AG09309 (cell line): ENCODE results near the gene ACVR1.

- RRBS, result 81% methylated on average over 3 of the region's 15 CpGs
Measured at GRCh38 chr2:157415542-157416359, 28.1 kb downstream of the CYTIP start.

- RRBS, result no CpG with 5 or more reads among the region's 7 CpGs
Measured at GRCh38 chr2:157440492-157441406, 3.1 kb downstream of the CYTIP start.

DNA sequence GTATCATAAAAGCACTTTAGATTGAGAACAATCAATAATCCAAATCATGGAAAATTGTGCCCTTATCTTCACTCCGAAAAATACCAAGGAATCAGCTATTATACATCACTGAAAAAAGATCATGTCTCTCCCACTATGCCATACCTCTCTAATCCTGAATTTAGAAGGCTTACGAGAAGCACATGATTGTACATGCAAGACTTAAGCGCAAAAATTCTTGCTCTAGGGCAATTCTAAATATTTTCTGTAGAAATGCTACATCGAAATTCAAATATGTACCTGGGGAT, 1.3 kb downstream of the CYTIP start:
- RRBS, result no CpG with 5 or more reads among the region's 4 CpGs

GRCh38 chr2:157747991-157748632, 119.4 kb upstream of the ACVR1C start:
- RRBS, result no CpG with 5 or more reads among the region's 5 CpGs

GRCh38 chr2:157790631-157791289, 85.4 kb downstream of the ACVR1 start:
- RRBS, result no CpG with 5 or more reads among the region's 8 CpGs

GRCh38 chr2:157831192-157831619, 44.9 kb downstream of the ACVR1 start:
- RRBS, result no CpG with 5 or more reads among the region's 2 CpGs

DNA sequence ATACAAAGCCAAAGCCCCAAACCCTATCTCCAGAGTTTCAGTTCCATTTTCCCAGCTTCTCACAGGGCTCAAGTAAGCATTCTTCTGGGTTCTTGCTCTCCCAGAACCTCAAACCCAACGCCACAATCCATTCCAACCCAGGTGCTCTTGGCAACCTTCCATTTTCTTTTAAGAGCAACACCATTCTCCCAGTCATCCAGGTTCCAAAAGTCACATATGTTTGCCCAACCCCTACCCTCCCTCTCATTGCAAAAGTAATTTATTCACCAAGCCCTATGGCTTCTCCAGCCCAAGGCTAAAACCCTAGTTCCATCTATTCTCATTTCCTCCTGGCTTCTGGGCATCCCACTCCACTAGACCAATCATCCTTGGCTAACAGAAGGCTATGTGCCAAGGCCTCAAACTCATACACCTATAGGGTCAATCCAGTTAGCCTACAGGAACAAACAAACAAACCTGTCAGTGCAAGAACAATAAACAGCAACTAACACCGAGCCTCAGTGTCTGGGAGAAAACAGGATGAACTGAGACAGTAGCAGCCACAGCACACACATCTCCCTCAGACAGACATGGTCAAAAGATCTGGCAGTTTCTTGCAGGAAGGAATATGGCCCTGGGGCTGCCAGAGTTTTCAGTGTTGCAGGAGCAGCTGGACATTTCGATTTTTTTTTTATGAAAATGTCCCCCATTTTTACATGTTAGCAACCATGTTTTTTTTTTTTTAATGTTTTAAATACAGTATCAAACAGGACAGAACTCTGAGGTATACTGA, 9.0 kb downstream of the ACVR1 start:
- RRBS, result no CpG with 5 or more reads among the region's 3 CpGs

GRCh38 chr2:157874583-157875331, 1.4 kb downstream of the ACVR1 start:
- RRBS, result no CpG with 5 or more reads among the region's 13 CpGs

GRCh38 chr2:157875576-157876498, at the start of gene ACVR1:
Gene ACVR1, minus strand, starts transcription at chr2:157876330.
- RRBS, result 3% methylated on average over 49 of the region's 99 CpGs

- RRBS, result no CpG with 5 or more reads among the region's 2 CpGs
Measured at GRCh38 chr2:158042987-158043628, 58.6 kb upstream of the UPP2 start.

- RRBS, result no CpG with 5 or more reads among the region's 5 CpGs
Measured at GRCh38 chr2:158113592-158114077, 12.0 kb downstream of the UPP2 start.

DNA sequence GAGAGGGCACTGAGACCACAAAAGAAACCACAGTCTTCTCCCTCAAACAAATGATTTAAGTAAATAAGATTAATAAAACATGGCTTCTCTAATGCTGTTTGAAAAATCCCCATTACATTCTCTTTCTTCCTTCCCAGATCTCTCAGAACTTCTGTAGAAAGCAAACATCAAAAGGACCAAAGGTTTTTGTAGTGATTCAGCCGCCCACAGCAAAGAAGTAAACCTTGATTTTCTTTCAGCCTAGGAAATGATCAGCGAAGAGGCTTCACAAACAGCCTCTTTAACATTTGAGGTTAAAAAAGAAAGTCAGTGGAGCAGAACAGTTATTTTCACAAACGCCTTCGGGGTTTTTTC, 89.5 kb downstream of the UPP2 start:
- RRBS, result no CpG with 5 or more reads among the region's 4 CpGs

- RRBS, result no CpG with 5 or more reads among the region's 6 CpGs
Measured at GRCh38 chr2:158717887-158718347, 77.2 kb upstream of the DAPL1 start.

DNA sequence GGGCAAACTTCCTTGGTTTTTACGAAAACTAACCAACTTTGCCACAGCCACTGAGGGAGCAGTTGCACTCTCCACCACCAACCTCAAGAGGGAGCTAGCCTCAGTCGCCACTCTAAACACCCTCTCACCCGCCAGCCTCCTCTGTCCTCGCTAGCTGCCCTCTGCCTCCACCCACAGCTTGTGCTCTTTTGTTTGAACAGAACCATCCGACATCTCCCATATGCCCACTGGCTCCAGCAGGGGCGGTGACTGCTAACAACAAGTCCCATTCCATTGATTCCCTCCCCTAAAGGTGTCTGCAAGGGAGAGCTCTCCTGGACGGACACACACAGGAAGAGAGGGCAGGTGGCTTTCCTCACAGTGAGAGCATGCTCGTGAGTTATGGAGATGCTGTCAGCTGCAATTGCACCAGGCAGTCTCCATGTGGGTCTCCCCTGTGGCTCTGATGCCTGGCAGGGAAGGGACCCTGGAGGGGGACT, 70.8 kb upstream of the DAPL1 start:
- RRBS, result no CpG with 5 or more reads among the region's 8 CpGs

- RRBS, result no CpG with 5 or more reads among the region's 1 CpG
Measured at GRCh38 chr2:159086106-159086566, 117.7 kb downstream of the TANC1 start.

GRCh38 chr2:159145305-159145808, 141.1 kb downstream of the WDSUB1 start:
- RRBS, result no CpG with 5 or more reads among the region's 5 CpGs

- RRBS, result no CpG with 5 or more reads among the region's 6 CpGs
Measured at GRCh38 chr2:159153292-159154031, 133.0 kb downstream of the WDSUB1 start.

DNA sequence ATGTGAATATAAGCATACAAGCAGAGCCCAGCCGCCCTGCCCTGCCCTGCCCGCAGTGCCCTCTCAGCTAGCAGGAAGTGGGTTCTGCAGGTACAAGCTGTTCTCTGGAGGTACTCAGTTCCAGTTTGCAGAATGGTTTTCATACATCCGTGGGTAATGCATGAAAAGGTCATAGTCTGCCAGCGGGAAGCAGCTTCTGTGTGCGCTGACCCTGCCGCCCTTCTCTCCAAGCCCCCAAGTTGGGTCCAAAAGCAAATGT, 76.6 kb downstream of the WDSUB1 start:
- RRBS, result no CpG with 5 or more reads among the region's 6 CpGs

DNA sequence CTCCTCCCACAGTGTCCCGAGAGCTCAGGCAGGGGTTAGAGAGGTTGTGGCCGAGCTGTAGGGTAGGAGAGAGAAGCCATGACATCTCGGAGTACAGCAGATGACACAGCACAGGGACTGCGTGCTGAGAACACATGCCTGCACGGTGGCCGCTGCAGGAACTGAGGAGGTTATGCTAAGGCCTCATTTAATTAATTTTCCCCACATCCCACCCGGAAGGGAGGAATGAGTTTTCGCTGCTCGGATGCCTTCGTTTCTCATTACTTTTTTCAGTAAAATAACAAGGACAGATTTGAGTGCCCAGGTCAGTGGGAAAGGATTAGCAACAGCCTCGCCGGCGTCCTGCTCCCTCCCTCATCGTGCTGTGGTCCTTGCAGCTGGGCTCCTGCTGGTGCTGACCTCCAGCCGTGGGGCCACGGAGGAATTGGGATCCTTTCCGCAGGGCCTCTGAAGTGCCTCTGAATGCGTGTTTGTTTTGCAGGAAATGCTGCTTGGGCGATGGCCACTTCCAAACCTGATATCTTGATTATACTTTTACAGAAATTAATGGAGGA, 61.2 kb downstream of the WDSUB1 start:
- RRBS, result no CpG with 5 or more reads among the region's 19 CpGs